Metanephros (tissue), 2 donors: ENCODE measurements around the genes TSPO and SULT4A1.

DNA sequence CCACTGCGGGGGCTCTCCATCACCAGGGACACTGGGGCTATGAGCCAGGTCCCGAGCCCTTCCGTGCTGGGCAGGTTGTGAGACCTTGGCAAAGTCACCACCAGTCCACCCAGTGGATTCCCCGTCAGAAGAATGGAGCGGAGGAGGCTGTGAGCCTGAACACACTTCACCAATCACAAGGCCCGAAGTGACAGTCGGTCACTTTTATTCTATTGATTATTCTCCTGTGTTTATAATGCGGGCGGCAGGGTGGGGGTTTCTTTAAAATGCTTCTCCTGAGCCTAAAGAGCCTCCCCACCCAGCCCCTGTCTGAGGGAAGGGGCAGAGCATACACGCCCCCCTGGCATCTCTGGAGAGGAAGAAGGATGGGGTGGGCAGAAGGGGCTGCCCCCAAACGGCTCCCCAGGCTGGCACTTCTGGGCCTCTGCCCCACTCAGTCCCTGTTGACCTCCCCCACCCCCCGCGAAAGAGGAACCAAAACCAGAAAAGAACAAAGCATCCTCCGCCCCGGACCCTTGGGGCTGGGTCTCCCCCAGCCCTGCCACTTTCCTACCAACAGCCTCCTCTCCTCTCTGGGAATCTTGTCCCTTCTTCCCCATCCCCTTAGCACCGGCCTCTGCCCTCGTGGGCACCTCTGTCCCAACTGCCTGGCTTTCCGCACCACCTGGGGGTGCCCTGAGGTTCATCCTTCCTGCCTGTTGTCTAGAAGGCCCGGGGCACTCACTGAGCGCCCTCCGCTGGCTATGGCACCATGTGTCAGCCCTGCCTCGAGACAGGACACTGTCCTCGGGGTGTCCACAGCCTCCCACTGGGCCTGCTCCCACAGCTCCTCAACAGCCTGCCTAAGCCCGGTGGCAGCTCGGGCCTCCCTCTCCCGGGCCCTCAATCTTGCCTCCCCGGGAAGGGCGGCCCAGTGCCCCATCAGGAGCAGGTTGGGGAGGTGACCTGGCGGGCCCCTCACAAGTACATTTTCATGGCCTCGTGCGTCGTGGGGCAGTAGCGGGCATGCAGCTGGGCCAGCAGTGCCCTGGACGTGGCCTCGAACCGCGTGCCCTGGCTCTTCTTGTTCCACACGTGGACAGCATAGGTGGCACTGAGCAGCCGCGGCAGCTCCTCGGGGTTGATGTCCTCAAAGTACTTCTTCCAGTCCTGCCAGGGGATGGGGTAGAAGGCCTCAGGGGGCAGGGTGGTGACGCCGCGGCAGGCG lies 28.3 kb downstream of the A4GALT start:
- RAMPAGE, long total RNA, result no peak

DNA sequence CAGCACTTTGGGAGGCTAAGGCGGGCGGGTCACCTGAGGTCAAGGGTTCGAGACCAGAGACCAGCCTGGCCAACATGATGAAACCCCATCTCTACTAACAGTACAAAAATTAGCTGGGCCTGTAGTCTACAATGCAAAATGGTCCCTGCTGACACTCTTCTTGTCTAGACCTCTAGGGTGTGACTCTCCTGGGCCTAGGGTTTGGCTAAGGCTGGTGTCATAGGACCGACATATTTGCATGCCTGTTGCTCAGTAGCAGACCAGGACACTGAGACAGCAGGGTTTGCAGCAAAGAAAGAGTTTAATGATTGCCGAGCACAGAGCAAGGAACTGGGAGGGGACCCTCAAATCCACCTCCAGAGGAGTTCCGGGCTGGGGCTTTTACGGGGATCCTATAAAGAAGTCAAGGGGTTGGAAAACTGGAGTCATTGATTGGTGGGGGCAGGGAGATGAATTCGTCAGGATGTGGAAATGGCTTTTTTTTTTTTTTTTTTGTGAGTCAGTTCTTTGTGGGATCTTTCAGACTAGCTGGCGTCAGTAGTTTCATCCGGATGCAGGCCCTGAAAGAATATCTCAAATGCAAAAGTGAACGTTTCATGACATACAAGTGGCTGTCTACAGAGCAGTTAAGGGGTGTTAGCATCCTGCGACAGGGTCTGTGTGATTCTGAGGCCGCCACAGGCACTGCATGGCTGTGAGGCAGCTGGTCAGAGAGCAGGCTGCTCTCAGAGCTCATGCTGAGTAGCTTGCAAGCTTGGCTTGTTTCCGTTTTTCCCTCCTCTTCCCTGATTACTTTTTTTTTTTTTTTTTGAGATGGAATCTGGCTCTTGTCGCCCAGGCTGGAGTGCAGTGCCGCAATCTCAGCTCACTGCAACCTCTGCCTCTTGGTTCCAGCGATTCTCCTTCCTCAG lies 27.3 kb upstream of the A4GALT start:
- RAMPAGE, long total RNA, result no peak

DNA sequence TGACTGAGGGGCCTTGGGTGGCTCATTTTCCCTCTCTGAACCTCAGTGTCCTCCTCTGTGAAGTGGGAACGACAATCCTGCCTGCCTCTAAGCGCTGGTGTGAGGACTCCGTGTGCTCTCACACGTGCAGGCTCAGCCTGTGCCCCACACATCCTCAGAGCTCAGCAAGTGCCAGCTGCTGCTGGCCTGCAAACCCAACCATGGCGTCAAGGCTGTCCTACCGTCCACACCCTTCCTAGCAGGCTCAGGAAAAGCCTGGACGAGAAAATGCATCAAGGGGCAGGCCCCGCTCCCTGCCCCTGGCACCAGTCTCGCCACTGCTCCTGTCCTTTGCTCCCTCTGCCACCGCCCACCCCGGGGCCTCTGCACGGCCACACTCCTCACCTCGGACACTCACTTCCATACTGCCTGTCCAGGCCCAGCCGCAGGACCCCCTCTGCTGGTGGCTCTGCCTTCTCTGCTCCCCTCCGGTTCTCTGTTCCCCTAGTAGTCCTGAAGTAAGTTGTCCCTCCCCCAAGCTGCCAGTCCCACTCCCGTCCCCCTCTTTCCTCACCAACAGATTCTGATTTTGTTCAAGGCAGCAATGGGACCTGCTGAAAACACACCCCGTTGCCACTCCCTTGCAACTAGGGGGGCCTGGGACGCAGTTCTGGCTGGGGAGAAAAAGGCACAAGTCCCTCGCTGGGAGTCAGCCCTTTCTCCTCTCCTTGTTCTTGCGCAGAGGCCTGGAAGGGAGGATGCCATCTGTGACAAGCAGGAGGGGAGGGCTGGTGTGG lies 62.3 kb downstream of the ARFGAP3 start:
- RAMPAGE, long total RNA, result no peak

- RAMPAGE, long total RNA, result no peak
Measured at GRCh38 chr22:42805047-42805461, 52.0 kb downstream of the ARFGAP3 start.

DNA sequence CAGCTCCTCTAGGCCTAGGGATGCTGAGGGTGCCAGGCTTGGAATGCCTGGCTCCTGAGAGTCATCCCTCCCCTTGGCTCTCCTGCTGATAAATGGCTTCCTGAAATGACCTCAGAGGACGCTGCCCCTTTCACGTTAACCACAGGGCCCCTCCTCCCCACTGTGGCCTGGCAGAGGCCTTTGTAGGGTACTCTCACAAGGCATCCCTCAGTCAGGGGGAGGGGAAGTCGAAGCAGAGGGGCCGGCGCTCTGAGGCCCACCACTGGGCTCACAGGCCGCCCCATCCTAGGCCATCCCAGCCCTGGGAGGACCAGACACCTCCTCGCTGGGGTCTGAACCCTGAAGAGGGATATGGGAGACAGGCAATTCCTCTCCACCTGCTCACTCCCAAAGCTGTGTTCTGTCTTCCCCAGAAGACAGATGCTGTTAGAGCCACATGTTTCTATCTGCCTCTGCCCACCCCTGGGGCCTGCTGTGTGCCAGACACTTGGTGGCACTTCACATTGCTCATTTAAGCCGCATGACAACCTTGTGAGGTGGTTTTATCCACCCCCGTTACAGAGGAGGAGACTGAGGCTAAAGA lies 50.9 kb downstream of the ARFGAP3 start:
- RAMPAGE, long total RNA, result no peak

- RAMPAGE, long total RNA, result no peak
Measured at GRCh38 chr22:42895509-42896203, 38.6 kb upstream of the ARFGAP3 start.

GRCh38 chr22:42901677-42902306 lies 44.7 kb upstream of the ARFGAP3 start:
- RAMPAGE, long total RNA, result no peak

DNA sequence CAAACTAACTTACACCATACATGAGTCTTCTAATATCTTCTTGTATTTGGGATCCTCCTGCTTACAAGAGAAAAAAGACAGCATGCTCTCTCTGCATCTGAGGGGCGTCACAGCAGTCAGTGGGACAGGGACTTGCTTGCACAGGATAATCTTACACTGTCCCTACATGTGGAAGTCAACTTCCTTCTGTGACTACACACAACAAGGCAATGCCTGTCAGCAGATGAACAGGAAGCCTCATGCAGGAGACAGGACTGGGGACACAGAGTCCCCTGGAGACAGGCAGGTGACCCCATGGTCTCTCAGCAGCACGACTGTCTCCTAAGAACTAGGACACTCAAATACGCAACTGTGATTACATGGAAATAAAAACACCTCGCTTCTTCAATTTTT lies 54.8 kb downstream of the PACSIN2 start:
- RAMPAGE, long total RNA, result no peak

DNA sequence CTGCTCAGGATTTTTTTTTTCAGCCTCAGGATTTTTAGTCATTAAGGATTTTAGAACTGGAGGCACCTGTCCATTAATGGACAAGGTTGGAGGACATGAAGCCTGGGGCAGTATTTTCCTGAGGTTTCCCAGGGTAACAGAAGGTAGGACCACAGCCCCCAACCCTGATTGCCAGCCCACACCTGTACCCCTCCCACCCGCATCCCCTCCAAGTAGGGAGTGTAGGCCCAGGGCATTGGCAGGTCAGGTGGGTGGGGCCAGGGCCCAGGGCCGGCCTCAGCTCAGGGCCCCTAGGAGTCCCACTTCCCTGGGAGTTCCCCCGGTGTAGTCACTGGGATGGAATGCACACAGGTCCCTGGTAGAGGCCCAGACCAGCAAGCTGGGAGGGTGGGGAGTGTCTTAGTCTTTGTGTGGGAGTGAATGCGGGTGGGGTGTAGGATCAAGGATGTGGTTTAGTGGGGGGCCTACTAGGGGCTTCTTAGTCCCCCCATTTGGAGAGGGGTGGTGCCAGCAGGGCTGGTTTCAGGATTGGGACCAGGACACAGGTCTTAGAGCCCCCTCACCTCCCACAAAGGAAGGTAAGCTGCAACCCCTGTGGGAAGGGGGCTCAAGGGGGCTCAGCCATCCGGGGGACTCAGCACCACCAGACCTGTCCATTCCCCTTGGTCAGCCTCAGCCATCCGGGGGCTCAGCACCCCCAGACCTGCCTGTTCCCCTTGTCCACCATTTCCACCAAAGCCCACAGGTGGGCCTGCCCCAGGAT lies 16.3 kb downstream of the BIK start:
- RAMPAGE, long total RNA, result no peak

GRCh38 chr22:43150890-43151694 lies at the start of gene TSPO:
Gene TSPO, plus strand, starts transcription at chr22:43151559.
- RAMPAGE, long total RNA, result start-site peak on the plus strand at chr22:43151539-43151585, 281 and 99 reads in 2 replicates

GRCh38 chr22:43187179-43188030 lies 471 bp upstream of the TTLL12 start:
- RAMPAGE, long total RNA, result no peak

GRCh38 chr22:43213116-43213571 lies 26.2 kb upstream of the TTLL12 start:
- RAMPAGE, long total RNA, result no peak

DNA sequence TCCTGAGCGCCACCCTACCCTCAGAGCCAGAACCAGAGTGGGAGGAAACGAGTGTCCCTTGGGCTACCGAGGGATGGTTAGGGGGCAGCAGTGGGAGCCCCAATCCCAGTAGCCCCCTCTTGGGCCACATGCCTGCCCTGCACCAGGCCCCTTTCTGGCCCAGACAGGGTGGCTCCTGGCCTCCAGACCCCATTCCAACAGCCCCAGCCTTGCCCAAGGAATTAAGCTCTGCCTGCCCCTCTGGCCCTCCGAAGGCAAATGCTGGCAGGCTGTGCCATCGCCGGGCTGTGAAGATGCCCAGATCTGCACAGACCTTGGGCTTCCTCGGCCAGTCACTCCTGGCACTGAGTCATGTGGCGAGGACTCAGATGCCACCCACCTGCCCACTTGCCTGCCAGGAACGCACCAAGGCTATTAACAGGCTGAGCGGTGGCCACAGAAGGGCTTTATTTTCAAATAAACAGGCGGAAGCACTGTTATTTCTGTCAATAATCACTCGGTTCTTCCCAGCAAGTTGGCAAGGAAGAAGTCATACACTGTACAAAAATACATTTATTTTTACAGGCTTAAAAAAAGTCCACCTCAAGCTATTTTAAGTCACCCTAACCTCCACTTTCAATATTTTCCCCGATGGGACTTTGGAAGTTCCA lies 50.3 kb upstream of the TTLL12 start:
- RAMPAGE, long total RNA, result no peak

DNA sequence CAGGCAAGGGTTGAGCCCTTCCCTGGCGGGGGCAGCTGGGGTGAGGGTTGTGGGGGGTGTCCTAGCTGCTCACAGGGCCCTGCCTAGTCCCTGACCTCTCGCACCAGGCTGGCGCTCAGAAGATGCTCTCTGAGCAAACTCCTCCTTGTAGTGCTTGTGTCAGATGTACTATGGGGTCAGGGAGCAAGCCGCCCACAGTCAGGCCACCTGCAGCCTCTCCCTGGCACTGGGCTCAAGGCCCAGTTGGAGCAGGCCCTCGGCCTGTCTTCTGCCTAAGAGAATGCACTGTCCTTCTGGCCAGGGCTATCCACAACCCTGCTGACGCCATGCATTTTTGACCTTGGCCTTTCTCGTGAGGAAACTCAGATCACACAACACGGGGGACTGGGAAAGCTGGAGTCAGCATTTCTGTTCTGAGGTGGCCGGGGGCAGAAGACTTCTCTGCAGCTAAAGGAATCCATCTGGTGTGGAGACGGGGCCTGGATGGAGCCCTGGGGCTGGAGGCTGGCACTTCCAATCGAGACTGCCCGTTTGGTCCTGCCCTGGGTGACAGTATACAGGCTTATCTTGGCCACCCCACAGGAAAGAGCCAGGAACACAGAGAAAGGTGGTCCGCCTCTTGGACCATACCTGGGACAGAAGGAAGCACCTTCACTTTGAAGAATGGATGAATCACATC lies 74.0 kb upstream of the TTLL12 start:
- RAMPAGE, long total RNA, result no peak

DNA sequence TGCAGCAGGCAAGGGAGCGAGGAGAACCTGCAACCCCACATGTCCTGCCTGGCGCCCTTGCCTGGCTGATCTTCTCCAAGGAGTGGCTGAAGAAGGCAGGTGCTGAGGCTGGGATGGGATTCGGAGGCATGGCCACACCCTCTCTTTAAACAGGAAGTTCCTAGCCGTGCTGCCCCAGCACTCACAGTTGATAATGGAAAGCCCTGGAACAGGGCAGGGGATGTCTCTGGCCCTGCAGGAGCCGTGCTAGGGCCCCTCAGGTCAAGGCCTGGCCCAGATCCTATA lies 65.0 kb downstream of the SCUBE1 start:
- RAMPAGE, long total RNA, result no peak

DNA sequence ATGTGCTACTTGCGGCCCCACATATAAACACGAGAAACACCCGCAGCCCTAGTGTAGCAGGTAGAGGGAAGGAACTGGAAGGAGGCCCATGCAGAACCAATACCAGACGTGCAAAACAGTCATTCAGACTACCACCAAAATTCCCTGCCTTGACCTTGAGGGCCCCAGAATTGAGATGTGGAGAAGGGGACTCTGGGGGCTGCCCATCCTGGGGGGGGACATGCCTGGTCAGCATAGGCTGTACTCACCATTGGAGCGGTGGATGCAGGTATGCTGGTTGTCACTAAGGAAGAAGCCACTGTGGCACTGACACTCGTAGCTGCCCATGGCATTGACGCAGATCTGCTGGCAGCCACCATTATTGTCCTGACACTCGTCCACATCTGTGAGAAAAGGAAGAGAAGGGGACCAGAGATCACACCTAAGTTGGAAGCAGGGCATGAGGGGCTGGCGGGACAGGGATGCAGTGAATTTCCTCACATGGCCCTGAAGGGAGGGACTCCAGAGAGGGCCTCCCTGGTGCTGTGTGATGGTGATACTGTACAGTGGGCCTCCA lies 52.3 kb downstream of the SCUBE1 start:
- RAMPAGE, long total RNA, result no peak

DNA sequence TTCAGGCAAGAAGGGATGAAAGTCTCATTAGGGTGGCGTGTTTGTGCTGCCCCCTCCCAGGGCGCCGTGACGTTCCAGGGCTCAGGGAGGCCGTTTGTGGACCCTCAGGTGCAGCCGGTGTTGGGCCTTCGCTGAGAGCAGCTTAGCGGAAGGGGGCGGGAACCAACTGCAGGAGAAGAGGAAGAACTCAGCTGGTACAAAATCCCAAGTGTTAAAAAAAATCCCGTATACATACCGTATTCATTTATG lies 70.0 kb downstream of the MPPED1 start:
- RAMPAGE, long total RNA, result no peak

GRCh38 chr22:43684359-43684816 lies 127.7 kb downstream of the EFCAB6 start:
- RAMPAGE, long total RNA, result no peak

DNA sequence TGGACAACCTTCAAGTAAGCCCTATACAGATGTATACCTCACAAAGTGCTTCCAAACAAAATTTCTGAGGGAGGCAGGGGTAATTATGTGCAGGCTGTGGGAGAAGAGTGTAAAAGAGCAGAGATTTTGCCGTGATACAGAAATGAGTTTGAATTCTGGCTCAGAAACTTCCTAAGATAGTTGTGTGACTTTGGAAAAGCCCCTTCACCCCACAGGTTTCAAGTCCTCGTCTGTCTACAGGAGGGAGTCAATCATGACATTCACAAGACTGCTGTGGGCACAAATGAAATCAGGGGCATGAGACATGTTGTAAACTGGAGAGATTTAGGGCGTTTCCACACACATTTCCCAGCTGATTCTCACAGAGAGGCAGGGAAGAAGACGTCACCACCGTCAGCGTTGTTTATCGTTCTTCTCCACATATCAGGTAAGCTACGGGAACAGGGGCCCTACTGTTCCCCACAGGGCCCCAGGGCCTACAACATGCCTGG lies 554 bp downstream of the EFCAB6 start:
- RAMPAGE, long total RNA, result no peak

DNA sequence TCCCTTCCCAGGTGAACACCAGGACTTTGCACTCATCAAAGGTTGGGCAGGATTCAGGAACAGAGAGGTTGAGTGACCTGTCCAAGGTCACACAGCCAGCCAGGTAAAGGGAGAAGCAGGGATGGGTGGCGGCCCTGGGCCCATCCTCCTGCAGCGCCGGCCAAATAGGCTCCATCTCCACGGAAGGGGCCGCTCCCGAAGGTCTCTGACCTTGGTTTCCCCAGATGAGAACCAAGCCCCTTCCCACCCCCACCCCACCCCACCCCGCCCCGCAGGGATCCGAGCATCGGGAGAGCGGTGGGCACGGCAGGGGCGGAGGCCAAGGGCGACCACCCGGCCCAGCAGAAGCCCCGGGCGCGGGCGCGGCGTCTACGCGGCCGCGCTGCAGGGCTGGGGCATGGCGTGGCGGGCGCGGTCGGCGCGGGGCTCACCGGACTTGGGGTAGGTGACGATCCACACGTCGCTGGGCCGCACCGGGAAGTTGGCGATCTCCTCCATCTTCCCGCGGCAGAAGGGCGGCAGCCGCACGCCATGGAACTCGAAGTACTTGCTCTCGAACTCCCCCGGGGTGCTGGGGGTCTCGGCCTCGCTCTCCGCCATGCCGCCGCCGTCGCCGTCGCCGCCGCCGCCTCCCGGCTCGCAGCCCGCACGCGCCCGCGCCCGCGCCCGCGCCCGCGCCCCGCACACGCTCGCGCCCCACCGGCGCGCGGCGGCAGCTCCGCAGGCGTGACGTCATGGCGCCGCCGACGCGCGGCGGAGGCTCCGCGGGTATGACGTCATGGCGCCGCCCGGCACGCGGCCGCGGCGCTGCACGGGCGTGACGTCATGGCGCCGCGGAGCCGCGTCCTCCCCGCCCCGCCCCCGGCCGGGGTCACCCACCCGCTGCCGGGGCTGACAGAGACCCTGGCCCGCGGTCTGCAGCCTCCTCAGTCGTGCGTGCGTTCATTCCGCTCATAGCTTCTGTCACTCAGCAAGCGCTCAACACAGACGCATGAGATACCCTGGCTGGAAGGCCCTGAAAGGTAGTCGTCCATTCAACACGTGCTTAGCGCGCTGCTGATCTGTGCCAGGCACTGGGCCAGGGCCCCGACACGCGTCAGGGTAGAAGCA lies at the start of gene SULT4A1:
TSS of gene SULT4A1 (minus strand) at position 731 of the 1,110 bp plus-strand sequence.
- RAMPAGE, long total RNA, result no peak